Peripheral blood mononuclear cell (primary cell): ENCODE measurements around a stretch of chr2.

- PRO-cap, 8 experiments, result no peak in any of the 8 experiments
These were observed 12.1 kb upstream of the DNPEP start for GRCh38 chr2:219399707-219400291.

DNA sequence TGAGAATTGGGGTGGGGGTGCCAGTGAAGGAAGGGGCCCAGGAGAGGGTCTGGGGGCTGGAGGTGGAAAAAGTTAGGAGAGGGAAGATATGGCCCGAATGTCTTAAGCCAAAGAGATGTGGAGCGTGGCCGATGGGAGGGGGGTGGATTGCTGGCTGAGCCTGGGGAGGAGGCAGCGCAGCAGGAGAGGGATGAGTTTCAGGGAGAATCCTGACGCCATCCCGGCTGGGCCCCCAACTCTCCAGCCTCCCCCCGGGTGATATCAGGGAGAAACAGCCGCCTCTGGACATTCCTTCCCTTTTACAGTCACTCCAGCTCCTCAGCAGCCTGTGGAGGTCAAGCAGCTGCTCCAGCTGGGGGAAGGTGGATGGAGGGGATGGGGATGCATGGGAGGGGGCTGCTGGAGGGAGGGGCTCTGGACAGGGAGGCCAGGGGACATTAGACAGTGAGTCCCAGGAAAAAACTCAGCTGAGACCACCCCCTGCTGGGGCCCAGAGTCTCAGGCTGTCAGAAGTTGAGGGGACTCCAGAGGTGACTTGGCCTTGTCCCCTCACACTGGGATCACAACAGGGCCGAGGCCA is 9.5 kb upstream of the DES start:
- PRO-cap, 8 experiments, result no peak in any of the 8 experiments

DNA sequence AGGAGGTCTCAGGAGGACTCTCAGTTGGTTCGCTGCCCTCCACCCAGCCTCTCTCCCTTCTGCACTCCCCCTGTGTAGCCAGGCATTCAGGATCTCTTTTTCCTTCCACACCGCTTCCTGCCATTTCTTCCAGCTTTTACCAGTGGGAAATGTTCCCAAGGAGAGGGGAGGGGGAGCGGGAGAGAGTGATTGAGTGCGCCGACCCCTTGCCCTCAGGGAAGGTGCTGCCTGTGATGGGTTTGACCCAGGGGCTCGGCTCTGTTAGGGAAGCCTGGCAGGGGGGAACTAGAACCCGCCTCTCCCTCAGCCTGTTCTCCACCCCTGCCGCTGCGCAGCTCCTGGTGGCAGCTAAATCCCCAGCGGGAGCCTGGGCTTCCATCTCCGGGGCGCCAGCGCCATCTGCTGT is 13.7 kb downstream of the CHPF start:
- PRO-cap, 8 experiments, result no peak in any of the 8 experiments

DNA sequence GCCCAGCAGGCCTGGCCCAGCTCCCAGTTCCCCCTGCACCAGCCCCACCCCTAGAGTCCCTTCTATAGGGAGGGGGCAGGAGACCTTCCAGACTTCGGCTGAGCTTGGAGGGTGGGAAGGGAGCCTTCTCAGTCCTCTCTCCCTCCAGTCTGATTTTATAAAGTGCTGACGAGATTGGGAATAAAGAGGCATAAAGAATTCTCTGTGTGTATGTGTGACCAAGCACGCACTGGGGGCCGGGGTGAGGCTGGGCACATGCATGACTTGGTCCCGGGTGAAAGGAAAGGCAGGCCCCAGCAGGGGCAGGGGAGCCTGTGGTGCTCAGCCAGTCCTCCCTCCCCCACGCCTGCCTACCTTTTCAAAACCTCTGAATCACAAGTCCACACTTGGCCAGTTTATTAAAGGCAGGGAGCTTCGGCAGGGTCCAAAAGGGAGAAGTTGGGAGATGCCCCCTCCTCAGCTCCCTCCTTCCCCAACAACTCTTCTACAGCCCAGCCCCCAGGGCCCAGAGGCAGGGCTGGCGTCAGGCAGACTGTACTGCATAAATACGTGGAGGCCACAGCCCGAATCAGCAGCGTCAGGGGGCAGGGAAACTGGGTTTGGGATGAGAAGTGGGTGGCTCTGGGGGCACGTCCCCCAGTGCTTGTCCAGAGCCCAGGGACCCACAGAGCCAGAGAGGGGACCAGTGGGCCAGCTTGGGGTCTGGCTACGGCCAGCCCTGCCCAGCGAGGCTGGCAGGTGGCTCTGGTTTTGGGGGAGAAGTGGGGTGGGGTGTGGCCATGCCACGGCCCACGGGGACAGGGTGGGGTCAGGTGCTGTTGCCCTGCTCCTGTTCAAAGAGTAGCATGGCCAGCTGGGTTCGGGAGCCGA is 4.8 kb downstream of the CHPF start:
- PRO-cap, 8 experiments, result no peak in any of the 8 experiments

- PRO-cap, 8 experiments, result no peak in any of the 8 experiments
These were observed 1.9 kb downstream of the CHPF start for GRCh38 chr2:219541577-219542221.

- PRO-cap, 8 experiments, result no peak in any of the 8 experiments
These were observed 4.6 kb downstream of the OBSL1 start for GRCh38 chr2:219566703-219567214.

DNA sequence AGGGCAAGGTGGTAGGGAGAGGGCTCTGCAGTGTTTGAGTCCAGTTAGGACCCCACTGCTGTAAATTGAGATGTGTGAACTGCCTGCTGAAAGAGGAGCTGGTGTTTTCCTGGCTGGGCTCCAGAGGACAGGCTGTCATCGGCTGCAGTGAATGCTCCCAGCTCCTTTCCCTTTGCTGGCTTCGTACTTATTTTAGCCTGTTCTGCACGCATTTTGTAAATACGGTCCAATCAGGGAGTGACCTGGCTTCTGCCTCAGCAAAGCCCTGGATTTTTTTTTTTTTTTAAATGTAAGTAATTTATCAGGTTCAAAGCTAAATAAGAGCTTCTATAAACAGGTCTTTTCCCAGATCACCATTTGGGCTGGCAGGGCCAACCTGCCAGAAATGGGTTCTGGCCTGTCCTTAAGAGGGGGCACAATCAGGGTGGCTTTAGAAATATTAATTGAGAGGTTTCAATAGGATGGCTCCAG is 37.6 kb downstream of the SLC4A3 start:
- PRO-cap, 8 experiments, result no peak in any of the 8 experiments

DNA sequence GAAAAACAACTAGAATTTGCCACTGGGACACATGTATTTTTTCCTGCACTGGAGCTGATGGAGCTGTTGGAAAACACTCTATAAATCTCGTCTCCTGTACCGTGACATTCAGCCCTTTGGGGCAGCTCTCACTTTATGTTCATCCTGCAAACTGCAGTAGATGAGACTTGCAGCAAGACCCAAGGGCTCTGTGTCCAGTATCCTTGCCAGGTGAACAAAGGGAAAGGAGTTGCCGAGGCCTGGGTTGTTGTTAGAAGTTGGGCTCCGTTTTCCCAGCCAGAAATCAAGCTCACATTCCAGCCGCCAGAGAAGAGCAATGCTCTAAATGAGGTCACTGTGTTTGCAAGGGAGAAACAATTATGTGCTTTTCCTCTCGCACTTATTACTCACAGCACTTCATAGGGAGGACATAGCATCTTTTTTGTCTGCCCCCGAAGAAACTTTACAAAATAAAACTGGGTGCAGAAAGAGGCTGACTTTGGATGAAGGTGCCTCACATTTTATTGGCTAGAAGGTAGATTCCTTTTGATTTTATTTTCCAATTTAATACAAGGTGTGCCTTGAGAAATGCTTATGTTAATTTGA is 285.2 kb downstream of the SLC4A3 start:
- PRO-cap, 8 experiments, result no peak in any of the 8 experiments

DNA sequence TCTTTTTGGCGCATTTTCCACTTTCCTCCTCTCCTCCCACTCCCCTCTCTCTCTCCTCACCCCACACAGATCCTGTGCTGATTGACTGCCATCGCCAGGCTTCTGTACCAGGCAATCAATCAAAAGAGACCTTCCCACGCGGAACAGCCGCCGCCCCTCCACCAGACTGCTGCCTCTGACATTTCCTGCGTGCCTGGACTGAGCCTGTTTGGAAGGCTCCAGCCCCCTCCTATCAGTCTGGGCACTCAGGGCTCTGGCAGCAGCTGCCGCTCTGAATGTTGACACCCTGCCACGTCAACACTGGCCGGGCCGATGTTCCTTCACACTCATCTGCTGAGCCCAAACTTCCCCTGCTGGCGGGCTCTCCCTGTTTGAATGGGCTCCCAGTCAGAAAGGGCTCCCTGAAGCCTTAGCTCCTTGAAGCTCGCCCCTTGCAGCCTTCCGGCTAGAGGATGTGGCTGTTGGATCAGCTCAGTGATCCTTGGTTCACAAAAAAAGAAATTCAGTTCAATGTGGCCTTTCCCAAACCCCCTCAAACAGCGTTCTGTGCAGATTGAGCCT is 467.6 kb downstream of the EPHA4 start:
- PRO-cap, 8 experiments, result no peak in any of the 8 experiments

- PRO-cap, 8 experiments, result peak in 2 of 8 experiments; most common minus-strand start chr2:221420431 (in 2)
These were observed 152.0 kb downstream of the EPHA4 start for GRCh38 chr2:221419715-221420802.

GRCh38 chr2:221836052-221836437 is 263.9 kb upstream of the EPHA4 start:
- PRO-cap, 8 experiments, result no peak in any of the 8 experiments

DNA sequence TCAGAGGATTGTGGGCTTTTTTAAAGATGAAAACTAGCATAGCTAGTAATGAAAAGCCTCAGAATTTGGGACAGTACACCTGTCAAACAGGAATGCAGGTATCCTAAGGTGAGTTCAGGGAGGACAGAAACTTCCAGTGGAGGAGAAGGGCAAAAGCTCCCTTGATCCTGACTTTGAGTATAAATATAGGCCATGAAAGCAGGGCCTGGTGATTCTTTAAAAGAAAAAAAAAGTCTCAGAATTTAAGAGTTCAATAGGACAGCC is 63.3 kb downstream of the PAX3 start:
- PRO-cap, 8 experiments, result peak in 2 of 8 experiments; most common plus-strand start position 111 of the sequence (in 2)

- PRO-cap, 8 experiments, result no peak in any of the 8 experiments
These were observed 7.6 kb downstream of the PAX3 start for GRCh38 chr2:222290907-222291900.

DNA sequence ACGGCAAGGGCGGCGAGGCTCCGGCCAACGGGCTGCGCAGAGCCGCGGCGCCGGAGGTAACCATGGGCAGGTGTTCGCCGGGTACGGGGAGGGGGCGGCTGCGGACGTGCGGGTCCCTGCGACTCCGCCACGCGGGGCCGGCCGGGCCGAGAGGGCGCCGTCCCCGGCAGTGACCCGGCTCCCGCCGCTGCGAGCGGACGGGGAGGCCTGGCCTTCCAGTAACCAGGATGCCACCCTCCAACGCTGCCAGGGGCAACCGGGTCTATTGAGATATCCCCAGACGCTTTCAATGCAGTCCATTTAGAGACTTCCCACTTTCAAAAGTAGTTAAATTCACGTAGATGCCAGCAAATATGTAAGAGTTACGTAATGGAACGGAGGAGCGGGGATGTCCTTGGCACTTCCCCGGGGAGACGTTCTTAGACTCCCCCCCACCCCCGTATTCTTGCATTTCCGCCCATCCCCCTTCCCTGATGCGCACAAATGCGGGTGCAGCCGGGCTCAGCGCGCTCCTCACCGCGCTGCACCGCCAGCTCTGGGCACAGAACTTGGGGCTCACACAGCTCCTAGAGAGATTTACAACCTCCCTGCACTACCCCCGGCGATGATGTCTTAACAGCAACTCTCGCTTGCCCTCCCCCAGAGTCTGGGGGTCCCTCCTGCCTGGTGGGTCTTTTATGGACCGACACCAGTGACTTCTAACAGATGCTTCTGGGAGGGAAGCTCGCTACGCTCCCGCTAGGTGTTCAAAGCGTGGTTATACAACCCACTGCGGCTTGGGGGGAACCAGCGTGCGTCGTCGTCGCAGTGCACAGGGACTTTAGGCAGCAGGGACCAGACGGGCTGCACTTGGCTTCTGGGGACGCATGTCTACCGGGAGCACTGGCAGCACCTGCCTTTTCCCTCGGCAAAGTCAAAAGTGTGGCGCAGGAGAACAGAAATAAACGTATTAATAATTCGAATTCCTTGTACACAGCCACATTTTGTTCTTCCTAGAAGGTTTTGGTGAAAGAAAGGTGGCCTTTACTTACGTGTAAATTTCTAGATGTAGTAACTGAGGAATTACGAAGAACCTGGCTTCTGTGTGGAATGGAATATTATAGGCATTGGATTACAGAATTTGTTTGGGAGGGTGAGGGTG is 793 bp downstream of the SGPP2 start:
- PRO-cap, 8 experiments, result no peak in any of the 8 experiments

DNA sequence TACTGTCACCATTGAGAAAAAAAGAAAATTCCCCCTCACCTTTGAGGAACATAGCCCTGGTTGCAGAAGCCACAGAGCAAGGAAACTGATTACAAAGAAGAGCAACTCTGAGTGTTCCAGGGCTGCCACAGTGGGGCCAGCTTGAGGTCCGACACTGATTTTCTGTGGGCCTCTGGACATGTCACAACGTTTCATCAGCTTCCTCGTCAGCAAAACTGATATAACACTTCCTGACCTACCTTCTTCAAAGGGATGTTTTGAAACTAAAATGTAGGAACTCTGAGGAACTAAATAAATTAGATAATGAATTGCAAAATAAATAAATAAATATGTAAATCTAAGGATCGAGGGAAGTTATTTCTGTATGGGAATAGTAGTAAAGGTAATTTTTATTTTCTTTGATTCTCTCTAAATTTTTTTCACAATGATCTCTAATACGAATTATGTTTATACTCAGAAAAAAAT is 54.8 kb upstream of the ACSL3 start:
- PRO-cap, 8 experiments, result peak in 2 of 8 experiments; most common minus-strand start position 217 of the sequence (in 2)

GRCh38 chr2:222870436-222871182 is 9.8 kb downstream of the ACSL3 start:
- PRO-cap, 8 experiments, result no peak in any of the 8 experiments

DNA sequence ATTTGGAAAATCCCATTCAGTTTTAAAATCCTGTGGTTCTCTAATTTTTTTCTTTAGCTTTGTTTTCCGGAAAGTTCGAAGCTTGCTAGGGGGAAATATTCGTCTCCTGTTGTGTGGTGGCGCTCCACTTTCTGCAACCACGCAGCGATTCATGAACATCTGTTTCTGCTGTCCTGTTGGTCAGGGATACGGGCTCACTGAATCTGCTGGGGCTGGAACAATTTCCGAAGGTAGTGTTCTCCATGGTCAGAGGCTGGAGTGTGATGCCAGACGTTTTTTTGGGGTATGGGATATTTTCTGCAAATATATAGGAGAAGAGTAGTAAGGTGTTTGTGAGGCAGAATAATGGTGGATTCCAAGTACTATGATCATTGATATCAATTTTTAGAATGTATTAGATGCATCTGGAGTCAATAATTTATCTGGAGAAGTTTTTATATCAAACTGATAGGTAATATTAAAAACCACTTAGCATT is 66.2 kb downstream of the ACSL3 start:
- PRO-cap, 8 experiments, result no peak in any of the 8 experiments

DNA sequence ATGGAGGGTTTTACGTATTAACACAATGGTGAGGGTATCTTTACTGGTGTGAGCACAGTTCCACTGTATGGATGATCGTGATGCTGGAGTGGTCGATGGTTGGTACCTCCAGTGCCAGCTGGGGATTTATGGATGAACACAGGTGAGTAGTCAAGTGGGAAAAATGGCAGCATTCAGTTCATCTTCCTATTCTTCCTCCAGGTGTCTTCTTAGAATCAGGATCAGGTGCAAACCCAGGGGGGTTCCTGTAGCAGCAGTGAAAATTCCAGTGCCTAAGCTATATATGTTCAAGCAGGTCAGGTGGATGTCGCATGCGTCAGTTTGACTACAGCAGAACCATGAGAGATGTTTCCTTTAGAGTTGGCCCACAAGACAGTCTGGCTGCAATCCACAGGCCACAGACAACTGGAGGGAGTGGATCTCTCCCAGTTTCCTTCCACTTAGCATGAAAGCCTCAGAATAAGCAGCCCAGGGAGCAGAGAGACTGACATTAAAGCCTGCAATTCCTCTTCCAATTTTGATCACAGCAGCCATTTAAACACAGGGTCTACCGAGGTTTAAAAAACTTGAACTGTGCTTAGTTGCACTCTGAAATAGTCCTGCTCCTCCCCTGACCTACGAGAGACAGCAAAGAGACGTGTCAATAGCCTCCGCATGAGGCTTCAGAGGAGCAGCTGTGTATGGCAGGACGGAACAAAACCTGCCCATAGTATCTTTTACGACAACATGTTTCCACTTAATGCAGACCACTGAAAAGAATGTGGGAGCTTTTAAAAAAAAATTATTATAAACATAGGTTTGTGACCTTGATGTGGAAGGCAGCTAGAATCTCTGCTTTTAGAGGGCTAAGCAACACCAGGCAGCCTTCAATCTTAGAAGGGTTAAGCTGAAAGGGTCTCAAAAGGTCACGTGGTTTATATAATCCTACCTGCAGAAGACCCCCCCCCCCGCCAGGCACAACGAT is 997 bp upstream of the KCNE4 start:
- PRO-cap, 8 experiments, result no peak in any of the 8 experiments

DNA sequence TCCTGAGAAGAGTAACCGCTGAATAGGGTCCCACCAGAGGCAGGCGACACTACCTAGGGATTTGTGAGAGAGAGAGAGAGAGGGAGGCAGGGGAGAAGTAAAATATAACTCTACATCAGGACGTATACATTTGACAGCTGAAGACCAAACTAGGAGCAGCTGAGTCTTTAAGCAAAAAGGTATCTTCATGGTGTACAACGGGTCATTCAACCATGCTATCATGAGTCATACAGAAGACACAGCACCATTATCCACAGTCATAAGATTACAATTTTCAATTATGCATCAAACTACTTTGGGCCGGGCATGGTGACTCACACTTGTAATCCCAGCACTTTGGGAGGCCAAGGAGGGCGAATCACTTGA is 49.6 kb downstream of the WDFY1 start:
- PRO-cap, 8 experiments, result peak in 1 of 8 experiments; most common minus-strand start position 264 of the sequence (in 1)

- PRO-cap, 8 experiments, result no peak in any of the 8 experiments
These were observed 2.4 kb downstream of the MRPL44 start for GRCh38 chr2:223959507-223960169.